Urinary bladder (tissue), 3 donors: ENCODE data around the gene CRIP3.

DNA sequence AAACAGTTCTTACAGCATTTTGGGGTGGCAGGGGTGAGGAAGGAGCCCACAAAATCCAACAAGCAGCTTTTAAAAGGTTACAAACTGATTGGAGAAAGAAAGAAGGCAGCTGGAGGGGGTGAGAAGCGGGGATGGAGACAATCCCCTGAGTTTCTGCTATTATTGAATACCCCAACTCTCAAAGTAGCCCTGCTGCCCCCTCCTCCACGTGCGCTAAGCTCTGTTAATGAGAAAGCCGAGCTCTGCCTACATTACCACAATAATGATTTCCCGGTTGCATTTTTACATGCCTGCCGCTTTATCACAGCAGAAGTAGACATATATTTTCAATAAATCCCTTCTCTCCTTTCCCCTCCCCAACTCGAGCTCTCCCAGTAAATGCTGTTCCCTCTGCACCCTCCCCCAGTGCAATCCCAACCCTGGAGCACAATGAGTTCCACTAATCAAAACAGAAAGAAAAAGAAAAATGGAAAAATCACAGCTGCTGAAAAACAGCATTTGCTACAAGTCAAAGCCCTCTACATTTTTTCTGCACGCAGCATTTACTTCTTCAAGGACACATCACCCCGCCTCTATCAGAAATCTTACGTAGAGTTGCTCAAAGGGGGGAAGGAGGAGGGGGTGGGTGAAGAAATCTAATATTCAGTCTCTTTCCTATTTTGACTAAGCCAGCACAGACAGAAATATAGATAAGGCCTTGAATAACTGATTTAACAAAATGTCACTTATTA is 10.8 kb downstream of the TRERF1 start:
- PRO-cap, result no peak
- RAMPAGE, long total RNA, result no peak

DNA sequence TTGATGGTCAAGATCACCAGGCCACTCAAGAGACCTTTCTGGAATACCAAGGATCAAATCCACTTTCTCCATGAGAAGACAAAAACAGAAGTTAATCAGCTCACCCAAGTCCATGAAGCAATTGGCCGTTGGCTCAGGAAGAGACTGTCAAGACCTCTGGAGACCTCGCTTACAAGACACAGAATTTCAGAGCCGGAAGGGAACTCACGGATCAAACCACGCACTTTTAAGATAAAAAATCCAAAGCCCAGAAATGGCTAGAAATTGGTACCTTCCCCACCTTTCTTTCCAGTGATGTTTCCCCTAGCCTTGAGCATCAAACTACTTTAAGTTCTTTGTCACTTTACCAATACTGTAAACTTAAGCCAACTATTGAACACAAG is 3.3 kb downstream of the TRERF1 start:
- PRO-cap, result unidirectional peak, plus-strand start at position 189 of the sequence
- RAMPAGE, long total RNA, result no peak

GRCh38 chr6:42564684-42564972 is 799 bp downstream of the UBR2 start:
- PRO-cap, result no peak
- RAMPAGE, long total RNA, result no peak

GRCh38 chr6:42746908-42747417 is 1.1 kb upstream of the TBCC start:
- PRO-cap, result bidirectional peak, plus-strand start at chr6:42747006, minus-strand start at chr6:42746842; bidirectional peak, plus-strand start at chr6:42747216, minus-strand start at chr6:42747071
- RAMPAGE, long total RNA, result no peak

DNA sequence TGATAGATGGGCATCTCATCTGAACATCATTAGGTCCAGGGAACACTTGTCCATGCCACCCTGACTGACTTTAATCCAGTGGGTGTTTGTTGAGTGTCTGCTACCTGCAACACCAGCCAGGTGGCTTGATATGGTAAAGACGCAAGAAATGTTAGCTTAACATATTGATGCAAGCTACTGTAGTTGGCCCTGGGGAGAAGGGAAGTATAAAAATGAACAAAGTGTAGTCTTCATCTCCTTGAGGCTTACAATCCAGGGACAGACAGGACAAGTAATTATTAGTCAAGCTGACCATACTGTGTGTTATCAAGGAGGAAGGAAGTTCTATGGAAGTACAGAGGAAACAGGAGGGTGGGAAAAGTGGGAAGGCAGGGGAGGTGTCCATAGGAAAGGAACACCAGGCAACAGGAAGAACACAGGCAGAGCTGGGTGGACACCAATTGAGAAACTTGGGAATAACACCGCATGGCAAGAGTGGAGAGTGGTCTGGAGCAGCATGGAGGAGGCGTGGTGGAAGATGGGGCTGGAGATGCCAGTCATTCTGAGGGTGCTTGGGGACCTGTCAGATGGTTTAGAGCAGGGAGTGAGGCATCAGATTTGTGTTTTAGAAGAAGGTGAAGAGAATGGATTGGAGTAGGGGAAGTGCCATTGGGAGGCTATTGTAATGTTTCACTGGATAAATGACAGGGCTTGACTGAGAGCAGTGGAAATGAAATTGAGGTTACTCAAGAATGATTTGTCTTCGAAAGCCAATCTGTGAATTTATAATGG is 14.2 kb upstream of the BICRAL start:
- PRO-cap, result no peak
- RAMPAGE, long total RNA, result no peak

- PRO-cap, result no peak
- RAMPAGE, long total RNA, result no peak
These were observed 9.3 kb upstream of the BICRAL start for GRCh38 chr6:42772511-42772952.

DNA sequence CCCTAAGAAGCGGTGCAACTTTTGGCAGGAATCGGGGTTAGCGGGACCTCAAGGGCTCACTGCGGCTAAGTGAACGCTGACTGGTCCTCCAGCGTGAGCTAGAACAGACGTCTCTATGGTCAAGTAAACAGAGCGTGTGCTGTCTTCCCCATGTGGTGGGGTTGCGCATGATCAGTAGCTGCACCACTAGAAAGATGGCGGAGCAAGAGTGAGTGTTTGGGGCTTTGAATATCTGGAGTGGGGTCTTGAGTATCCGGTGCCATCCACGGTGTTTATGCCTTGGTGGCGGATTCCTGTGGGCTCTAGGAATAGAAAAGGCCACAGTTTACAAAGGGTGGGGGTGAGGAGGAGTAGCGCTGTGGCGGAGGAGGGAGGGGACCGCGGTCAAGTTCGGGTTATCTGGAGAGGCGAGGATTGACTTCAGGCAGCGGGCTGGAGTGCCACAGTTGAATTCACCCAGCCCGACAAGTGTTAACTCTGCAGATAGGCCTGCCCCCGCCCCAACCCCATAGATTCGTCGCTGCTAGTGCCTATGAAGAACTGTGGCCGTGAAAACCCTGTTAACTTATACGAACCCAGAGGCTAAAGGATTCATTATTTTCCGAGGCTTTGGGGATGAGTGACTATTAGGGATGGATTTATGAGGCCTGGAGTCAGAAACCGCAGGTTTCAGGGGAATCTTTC is 470 bp downstream of the RPL7L1 start:
- PRO-cap, result bidirectional peak, plus-strand start at position 189 of the sequence, minus-strand start at position 100 of the sequence
- RAMPAGE, long total RNA, result no peak

GRCh38 chr6:42893664-42894420 is 3.2 kb upstream of the C6orf226 start:
- PRO-cap, result no peak
- RAMPAGE, long total RNA, result no peak

DNA sequence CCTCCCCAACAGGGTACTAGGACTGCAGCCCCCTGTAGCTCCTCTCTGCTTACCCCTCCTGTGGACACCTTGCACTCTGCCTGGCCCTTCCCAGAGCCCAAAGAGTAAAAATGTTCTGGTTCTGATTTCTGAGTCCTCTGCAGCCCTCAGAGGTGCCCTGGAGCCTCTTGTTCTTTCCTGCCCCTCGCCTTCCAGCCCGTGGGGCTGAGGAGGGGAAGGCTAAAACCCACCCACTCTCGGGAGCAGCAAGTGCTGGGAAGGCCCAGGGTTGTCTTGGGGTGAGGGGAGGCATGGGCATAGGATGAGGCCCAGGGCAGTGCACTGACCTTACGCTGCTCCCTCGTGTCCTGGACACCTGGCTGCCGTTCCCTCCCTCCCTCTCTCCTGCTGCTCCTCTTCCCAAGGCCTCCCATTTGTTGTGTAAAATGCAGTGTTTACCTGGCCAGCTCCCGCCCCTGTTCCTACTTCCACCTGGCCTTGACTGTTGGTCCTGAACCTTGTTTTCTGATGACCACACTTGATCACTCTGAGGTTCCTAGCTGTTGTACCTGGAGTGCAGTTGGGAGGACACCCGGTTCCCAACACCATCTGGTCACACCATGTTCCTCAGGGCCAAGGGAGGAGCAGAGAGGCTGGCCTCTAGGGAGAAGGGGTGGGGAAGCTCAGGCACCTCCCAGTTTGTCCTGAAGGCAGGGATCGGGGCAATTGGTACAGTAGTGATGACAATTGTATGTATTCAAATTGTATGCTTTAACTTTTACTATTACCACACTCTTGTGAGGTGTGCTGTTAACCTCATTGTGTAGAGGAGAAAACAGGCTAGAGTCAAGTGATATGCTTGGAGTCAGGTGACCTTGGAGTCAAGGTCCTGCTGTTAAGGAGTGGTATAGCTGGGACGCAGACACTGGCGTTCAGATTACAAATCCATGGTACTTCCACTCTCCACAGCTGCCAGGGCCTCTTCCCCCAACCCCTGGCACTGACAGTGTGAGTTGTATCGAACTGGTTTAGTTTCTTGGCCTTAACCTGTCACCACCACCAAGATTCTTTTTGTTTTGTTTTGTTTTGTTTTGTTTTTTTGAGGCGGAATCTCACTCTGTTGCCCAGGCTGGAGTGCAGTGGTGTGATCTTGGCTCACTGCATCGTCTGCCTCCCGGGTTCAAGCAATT is 10.2 kb downstream of the CNPY3 start:
- PRO-cap, result no peak
- RAMPAGE, long total RNA, result no peak

DNA sequence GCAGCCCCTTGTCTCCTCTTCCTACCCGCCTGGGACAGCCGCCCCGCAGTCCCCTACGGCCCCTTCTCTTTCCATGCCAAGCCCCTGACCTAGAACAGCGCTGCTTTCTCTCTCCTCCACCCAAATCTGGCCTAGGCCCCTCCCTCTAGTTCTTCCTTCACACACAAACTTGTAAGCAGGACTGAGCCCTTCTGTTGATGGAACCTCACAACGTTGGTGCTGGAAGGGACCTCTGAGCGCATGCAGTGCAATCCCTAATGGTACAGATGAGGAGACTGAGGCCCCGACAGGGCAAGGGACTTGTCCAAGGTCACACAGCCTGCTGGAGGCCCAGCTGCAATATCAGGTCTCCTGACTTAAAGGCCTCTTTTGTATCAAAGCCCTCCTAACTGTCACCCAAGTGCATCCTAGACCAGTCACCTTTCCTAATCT is 767 bp downstream of the PPP2R5D start:
- PRO-cap, result unidirectional peak, minus-strand start at position 128 of the sequence
- RAMPAGE, long total RNA, result no peak

DNA sequence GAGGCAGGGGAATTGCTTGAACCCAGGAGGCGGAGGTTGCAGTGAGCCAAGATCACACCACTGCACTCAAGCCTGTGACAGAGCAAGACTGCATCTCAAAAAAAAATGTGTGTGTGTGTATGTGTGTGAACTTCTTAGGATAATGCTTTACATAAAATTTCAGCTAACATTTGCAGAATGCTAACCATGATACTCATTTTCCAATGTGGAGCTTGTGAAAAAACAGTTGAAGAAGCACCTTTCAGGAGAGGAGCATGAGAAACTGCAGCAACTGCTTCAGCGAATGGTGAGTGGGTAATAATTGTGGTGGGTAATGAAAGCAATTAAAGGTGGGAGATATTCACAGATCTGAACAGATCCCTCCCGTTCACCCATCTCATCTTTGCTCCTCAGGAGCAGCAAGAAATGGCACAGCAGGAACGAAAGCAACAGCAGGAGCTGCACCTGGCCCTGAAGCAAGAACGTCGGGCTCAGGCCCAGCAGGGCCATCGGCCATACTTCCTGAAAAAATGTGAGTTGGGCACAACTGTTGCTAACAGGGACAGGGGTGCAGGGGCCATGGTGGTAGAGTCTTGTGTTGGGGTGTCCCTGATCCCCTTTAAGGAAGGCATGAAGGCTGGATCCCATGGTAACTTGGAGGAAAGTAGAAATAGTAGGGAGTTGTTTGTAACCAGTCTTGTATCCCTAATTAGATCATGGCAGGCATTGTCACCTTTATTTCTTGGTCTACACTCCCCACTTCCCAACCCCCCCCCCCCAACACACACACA is 5.7 kb downstream of the RRP36 start:
- PRO-cap, result no peak
- RAMPAGE, long total RNA, result no peak

- PRO-cap, result no peak
- RAMPAGE, long total RNA, result no peak
These were observed 643 bp downstream of the SRF start for GRCh38 chr6:43171744-43172080.

DNA sequence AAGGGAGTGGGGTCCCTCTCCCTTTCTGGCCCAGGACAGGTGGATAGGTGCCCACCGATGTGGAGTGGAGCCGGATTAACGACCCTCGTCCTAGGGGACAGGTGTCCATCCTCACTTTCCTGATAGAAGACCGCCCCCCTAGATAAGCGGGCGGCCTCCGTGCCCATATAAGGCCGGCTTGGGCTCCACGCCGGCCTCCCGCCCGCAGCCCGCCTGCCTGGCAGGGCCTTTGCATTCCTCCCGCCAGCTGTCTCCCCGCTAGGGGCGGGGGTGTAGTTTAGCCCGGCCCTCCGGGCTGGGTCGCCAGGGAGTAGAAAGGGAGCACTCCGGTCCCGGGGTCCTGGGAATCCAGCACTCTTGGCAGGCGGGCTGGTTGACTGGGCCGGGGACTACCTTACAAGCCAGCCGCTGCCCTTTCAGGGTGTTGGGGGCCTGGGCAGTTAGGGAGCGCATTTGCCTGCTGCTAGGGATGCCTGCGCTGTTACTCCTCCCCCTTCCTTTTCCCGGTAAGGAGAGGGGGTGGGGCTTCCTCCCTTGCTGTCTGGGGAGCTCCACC is 3.2 kb downstream of the SRF start:
- PRO-cap, result bidirectional peak, plus-strand start at position 280 of the sequence, minus-strand start at position 219 of the sequence; bidirectional peak, plus-strand start outside the sequence, minus-strand start at position 508 of the sequence
- RAMPAGE, long total RNA, result no peak

- PRO-cap, result no peak
- RAMPAGE, long total RNA, result no peak
These were observed 5.2 kb downstream of the CUL9 start for GRCh38 chr6:43187243-43187619.

DNA sequence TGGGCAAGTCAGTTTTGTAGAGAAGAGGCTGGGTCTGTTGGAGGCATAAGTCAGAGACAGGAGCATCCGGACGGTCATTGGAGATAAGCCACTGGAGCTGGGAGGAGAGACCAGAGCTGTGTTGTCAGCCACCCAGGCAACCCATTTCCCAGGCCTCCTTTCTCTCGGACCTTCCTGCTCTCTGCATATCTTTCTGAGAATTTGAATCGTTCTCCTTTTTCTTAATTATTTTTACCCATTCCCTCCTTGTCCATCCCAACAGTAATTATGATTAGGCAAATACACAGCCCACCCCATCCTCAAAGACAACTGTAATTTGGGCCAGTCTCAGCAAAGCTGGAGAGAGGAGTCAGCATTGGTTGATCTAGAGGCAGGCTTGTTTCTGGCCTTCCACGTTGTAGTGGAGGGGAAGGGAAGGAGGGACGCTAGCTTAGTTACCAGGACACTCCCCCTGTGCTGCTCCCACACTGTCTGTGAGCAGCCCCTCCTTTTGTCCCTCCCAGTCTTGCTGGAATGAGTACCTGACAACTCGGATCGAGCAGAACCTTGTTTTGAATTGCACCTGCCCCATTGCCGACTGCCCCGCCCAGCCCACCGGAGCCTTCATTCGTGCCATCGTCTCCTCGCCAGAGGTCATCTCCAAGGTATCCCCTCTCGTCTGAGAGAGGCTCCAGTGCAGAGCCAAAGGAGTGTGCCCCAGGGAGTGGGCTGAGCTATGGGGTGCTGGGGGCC is 9.2 kb downstream of the DNPH1 start:
- PRO-cap, result no peak
- RAMPAGE, long total RNA, result no peak

DNA sequence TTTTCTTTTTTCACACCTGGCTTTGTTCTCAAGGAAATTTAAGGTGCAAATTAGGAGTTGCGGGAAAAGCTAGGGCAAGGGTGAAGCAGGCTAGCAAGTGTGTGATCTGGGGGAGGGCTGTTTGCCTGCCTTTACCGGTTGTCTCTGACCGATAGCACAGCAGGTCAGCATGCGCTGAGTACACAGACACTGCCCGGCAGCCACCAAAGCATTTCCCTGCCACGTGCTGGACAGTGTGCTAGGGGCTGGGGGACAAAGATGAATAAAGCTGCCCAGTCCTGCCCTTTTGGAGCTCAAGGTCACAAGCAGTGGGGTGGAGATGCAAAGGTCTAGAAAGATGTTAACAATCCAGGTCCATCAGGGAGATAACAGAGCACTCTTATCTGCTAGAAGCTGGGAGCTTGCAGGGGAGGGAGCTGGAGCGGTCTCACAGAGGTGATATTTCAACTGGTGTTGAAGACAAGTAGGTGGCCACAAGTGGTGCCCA is 24.4 kb downstream of the TTBK1 start:
- PRO-cap, result no peak
- RAMPAGE, long total RNA, result no peak

DNA sequence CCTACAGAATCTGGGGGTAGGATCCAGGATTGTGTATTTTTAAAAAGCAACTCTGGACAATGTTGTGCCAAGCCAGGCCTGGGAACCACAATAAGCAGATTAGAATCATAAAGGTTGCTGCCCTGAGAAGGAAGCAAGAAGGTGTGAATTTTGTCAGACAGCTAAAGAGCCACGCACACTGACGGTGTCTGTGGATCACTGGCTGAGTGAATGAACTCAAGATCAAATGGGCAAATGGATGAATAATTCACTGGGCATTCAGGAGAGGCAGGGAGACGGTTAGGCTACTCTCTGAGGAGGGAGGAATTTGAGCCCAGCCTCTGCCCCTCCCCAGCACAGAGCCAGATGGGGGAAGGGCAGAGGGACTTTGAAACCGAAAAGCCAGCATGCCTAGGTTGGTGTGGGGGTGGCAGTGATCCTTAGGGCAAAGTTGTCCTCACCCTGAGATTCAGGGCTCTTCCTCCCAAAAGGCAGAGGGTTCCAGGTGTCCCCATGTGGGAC is 19.5 kb upstream of the SLC22A7 start:
- PRO-cap, result no peak
- RAMPAGE, long total RNA, result no peak

GRCh38 chr6:43306047-43306785 is 2.4 kb downstream of the CRIP3 start:
- PRO-cap, result no peak
- RAMPAGE, long total RNA, result no peak

GRCh38 chr6:43308257-43309193 is at the start of gene CRIP3:
TSS of gene CRIP3 (minus strand) at chr6:43308826.
- PRO-cap, result unidirectional peak, minus-strand start at chr6:43308798
- RAMPAGE, long total RNA, result no peak

- PRO-cap, result no peak
- RAMPAGE, long total RNA, result no peak
These were observed 28.8 kb downstream of the ZNF318 start for GRCh38 chr6:43340680-43340993.